ENCODE measurements around the gene PIGK.

DNA sequence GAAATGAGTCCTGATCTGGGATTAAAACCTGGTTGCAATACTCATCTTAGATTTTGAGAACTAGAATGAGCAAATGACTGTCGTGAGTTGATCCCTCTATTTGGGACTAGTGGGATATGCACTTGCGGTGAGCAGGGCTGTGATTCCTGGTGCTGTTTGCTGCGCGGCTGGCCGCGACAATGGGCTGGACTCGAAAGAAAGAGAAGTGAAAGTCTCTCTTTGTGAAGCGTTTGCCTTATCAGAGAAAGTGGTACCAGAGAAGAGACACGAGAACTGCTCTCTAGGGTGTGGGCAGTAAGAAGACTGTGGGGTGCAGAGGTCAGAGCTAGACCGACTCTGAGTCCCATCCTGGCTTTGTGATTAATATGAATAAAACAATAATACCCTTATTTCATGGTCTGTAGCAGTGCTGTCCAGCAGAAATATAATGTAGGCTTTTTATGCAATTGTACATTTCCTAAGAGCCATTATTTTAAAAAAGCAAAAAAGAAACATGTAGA is 8.7 kb downstream of the ST6GALNAC3 start:
- PRO-cap, 7 experiments, result no peak in any of the 7 experiments

DNA sequence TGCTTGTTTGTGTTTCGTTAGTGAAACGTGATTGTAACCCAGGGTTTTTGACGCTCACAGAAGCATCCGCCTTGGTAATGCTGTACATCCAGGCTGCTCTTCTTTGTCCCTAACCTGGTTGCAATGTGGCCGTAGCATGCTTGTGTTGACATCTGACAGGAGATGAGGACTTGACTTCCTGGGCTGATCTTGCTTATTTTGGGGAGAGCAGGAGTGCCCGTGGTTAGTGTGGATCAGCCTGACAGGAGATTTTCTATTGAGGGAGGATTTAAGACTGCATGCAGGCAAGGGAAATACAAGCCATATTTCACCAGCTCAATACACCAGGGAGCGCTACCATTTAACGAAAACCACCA is 80.0 kb downstream of the ST6GALNAC3 start:
- PRO-cap, 7 experiments, result no peak in any of the 7 experiments

- PRO-cap, 7 experiments, result no peak in any of the 7 experiments
Measured at GRCh38 chr1:76899199-76899807, 32.0 kb downstream of the ST6GALNAC5 start.

- PRO-cap, 7 experiments, result no peak in any of the 7 experiments
Measured at GRCh38 chr1:77084460-77084837, 134.8 kb downstream of the PIGK start.

DNA sequence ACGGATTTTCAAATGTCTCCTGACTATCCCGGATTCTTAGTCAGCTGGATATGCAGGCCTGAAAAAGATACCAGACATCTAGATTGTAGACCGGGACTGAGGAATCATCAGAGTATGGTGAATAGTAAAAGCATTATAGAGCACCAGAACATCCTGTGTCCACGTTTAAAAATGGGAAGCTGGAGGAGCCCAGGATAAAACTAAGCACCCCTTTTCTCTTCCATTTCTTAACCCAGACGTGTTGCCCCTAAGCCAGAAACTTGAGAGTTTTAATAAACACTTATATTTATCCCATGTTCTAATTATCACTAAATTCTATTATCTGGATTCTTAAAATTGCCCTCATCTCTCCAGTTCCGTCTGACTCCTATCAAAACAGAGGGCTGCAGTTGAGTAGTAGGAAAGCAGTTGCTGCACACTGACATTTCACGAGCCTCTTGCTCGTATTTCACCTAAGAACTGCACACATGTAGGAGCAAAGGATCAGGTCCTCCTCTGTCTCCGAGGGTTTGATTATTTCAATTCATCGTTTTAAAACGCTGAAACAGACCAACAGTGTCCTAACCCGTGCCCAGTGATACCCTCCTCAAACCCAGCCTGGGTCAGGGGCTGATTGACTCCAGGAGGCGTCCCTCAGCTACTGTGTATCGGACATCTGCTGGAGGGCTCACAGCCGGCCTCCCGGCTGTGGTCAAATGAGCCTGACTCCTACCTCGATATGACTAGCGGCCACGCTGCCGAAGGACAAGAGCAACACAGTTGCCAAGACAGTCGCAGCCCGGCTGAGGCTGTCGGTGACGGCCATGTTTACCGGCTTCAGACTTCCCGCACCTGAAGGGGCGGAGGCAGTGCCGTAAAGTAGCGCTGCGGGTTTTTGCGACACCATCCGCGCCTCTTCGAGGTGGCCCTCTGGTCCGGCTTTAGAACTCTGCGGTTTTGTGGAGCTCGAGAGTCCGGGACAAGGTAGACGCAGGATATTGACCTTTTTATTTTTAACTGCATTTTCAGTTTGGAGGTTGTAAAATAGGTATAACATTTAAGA is at the start of gene PIGK:
Gene PIGK, minus strand, starts transcription at position 833 of the 1,042 bp plus-strand sequence.
- PRO-cap, 7 experiments, result peak in 7 of 7 experiments; most common plus-strand start position 923 of the sequence (in 5); most common minus-strand start position 790 of the sequence (in 4)

DNA sequence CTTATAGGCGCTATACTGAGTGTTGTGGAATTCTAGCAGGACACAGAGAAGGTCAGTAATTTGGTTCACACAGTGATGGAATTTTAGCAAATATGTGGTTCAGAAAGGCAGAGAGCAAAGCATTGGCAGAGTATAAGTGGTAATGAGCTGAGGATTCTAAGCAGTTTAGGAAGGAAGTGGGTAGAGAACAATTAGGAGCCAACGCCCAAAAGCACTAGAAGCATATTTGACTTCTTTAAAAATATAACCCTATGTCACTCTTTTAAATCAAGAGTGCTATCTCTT is 149.5 kb downstream of the AK5 start:
- PRO-cap, 7 experiments, result peak in 2 of 7 experiments; most common plus-strand start position 163 of the sequence (in 2); most common minus-strand start position 124 of the sequence (in 1)

DNA sequence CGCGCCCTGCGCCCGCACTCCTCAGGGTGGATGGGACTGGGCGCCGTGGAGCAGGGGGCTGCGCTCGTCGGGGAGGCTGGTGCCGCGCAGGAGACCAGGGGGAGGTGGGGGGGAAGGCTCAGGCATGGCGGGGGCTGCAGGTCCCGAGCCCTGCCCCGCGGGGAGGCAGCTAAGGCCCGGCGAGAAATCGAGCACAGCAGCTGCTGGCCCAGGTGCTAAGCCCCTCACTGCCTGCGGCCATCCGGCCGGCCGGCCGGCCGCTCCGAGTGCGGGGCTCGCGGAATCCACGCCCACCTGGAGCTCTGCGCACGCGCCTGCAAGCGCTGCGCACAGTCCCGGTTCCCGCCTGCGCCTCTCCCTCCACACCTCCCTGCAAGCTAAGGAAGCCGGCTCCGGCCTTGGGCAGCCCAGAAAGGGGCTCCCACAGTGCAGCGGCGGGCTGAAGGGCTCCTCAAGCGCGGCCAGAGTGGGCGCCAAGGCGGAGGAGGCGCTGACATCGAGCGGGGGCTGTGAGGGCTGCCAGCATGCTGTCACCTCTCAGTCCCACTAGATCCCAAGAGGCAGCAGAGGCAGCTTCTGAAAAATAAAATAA is 150.6 kb downstream of the ZZZ3 start:
- PRO-cap, 7 experiments, result no peak in any of the 7 experiments

DNA sequence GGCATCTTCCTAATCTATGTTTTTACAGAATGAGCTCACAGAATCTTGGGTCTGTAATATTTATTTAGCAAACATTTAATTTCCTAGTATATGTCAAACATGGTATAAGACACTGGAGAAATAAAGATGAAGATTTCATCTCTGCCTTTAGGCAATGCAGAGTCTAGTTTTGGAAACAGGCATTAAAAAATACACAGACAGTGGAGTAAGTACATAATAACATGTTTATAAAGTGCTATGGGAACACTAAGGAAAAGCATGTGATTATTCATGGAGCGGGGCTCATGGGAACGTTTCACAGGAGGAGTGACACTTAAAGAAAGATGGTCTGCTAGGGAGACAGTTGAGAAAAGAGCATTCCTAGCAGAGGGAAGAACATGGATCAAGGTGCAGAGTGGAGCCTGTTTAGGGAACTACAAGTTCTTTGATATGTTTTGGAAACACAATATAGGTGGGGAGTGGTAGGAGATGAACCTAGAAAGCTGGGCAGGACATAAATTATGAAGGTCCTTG is 52.9 kb downstream of the MIGA1 start:
- PRO-cap, 7 experiments, result no peak in any of the 7 experiments

GRCh38 chr1:77834543-77835420 is 53.6 kb upstream of the NEXN start:
- PRO-cap, 7 experiments, result no peak in any of the 7 experiments

DNA sequence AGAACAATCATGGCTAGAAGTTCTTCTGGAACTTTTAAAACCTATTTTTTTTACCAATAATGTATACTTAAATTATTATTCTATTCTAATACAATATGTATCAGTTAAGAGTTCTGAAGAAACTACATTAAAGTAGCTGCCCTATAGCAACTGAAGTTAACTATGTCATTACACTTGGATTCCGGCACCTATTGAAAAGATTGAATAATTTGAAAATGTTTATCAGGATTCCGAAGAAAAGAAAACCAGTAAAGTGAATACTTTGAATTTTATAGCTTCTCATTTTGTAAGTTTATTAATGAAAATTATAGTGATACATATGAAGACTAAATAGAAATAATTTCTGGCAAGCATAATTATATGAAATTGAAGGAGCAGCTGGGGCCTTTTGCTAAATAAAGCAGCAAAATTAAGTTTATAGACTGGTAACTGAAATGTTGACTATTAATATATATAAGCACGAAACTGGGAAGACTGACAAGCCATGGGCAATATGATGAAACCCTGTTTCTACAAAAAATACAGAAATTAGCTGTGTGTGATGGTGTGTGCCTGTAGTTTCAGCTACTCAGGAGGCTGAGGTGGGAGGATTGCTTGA is 14.9 kb downstream of the NEXN start:
- PRO-cap, 7 experiments, result no peak in any of the 7 experiments

GRCh38 chr1:77951152-77951962 is 27.5 kb downstream of the FUBP1 start:
- PRO-cap, 7 experiments, result no peak in any of the 7 experiments

DNA sequence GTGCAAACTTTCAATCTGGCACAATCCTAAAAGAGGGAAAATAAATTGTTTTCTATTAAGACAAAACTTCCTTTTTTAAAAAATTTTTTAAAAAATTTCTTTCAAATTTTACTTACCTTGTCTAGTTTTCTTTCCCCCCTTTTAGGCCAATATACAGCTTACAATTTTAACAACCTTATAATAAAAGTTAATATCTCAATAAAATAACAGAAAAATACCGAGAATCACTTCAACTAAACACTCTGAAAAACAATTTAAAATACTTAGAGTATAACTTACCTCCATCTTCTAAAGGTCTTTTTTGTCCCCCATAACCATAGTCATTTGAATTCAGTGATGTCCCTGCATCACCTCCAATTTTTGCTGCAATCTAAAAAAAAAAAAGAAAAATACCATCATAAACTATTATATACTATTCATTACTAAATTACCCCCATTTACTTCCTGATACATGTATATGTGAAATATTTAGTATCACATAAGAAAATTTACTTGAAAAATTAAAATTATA is 9.2 kb downstream of the FUBP1 start:
- PRO-cap, 7 experiments, result no peak in any of the 7 experiments

DNA sequence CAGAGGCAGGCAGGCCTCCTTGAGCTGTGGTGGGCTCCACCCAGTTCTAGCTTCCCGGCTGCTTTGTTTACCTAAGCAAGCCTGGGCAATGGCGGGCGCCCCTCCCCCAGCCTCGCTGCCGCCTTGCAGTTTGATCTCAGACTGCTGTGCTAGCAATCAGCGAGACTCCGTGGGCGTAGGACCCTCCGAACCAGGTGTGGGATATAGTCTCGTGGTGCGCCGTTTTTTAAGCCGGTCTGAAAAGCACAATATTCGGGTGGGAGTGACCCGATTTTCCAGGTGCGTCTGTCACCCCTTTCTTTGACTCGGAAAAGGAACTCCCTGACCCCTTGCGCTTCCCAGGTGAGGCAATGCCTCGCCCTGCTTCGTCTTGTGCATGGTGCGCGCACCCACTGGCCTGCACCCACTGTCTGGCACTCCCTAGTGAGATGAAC is 155.6 kb downstream of the ADGRL4 start:
- PRO-cap, 7 experiments, result no peak in any of the 7 experiments

DNA sequence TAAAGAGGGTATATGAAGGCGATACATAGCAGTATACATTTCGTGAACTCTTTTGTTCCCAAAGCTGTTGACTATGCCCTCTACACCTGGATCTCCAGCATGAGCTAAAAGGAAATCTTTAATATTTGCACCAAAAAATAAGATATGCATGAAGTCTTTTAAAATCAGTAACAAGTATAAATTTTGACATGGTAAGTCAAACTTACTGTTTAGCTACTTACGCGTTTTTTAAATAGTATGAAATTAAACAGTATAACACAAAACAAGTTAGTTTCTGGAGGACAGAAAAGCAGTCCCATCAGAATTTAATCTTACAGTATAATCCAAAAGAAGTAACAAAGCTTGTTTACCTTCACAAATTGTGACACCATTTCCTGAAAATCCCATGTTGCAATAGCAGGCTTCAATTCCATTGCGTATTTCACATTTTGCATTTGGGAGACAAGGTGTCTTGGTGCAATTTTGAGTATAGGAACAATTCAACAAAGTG is 1.8 kb downstream of the ADGRL4 start:
- PRO-cap, 7 experiments, result no peak in any of the 7 experiments

DNA sequence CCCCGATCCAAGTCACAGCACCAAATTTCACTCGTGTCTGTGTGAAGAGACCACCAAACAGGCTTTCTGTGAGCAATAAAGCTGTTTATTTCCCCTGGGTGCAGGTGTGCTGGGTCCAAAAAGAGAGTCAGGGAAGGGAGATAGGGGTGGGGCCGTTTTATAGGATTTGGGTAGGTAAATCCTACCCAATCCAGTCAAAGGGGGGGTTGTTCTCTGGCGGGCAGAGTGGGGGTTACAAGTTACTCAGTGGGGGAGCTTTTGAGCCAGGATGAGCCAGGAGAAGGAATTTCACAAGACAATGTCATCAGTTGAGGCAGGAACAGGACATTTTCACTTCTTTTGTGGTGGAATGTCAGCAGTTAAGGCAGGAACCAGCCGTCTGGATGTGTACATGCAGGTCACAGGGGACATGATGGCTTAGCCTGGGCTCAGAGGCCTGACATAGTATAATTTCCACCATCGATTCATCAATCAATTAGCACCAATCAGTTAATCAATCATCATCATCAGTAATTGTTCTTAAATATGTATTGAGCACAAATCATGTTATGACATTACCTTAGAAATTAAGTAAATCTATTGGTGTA is 487.2 kb upstream of the ADGRL4 start:
- PRO-cap, 7 experiments, result no peak in any of the 7 experiments

- PRO-cap, 7 experiments, result no peak in any of the 7 experiments
Measured at GRCh38 chr1:80640966-80641411, 1159.7 kb upstream of the ADGRL2 start.

DNA sequence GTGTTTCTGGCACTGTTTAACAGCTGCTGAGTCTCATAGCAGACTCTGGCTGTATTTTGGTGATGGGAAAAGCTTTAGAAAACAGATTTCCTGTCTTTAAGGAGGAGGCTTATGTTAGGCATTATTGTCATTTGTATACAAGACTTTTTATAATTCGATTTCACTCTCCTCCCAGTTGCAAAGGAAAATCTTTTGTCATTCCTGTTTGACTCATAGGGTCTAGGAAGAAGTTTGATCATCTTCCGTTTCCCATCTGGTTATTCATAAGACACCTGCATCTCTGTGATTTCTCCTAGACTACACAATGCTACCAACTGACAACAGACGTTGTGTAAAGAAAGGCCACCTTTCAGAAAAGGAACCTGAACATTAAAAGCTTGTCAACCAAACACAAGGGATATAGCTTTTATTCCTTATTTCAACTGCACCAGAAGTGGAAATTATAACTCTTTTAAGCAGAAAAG is 386.0 kb upstream of the ADGRL2 start:
- PRO-cap, 7 experiments, result no peak in any of the 7 experiments

- PRO-cap, 7 experiments, result no peak in any of the 7 experiments
Measured at GRCh38 chr1:81680014-81680367, 120.7 kb upstream of the ADGRL2 start.

DNA sequence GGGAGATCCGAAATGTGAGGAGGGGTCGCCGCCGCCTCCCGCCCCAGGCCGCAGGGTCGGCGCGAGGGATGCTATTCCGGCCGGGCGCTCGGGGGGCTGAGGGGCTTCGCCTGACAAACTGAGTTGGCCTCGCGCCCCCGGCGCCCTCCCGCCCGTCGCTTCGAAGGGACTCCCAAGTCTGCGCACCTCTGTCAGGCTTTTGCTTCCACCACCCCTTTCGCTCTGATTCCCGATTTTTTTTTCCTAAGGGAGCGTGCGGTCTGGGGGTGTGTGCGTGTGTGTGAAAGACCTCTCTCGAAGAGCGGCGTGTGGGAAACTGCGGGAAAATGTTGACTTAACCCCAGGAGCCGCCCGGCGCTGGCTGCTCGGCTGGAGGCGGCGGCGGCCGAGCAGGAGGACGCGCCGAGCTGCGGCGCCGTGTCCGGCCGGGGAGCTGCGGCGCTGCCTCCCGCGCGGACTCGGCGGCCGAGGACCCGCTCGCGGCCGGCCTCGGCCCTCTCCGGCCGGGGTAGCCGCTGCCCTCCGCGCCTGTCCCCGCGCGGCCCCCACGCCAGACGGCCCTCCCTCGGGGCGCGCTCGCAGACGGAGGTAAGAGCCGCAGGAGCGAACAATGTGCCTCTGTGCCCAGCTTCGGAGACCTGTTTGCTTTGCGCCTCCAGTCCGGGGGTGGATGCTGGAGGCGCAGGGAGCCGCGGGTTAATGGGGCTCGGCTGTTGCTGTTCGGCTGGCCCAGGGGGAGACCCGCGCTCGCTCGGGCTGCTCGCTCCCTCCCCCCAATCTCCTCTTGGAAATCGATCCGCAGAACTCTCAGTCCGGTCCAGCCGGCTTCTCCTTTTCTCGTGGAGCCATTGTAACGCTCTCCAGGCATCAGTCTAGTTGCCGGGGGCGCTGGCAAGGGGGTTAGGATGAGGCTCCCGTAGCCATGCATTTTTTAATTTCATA is 1.2 kb downstream of the ADGRL2 start:
- PRO-cap, 7 experiments, result no peak in any of the 7 experiments

- PRO-cap, 7 experiments, result no peak in any of the 7 experiments
Measured at GRCh38 chr1:81808595-81809466, 8.1 kb downstream of the ADGRL2 start.